Cardiac atrium fibroblast (primary cell): Measurements from ENCODE around the genes POTEE, CCDC74A, NCKAP5 and ZRANB3.

DNA sequence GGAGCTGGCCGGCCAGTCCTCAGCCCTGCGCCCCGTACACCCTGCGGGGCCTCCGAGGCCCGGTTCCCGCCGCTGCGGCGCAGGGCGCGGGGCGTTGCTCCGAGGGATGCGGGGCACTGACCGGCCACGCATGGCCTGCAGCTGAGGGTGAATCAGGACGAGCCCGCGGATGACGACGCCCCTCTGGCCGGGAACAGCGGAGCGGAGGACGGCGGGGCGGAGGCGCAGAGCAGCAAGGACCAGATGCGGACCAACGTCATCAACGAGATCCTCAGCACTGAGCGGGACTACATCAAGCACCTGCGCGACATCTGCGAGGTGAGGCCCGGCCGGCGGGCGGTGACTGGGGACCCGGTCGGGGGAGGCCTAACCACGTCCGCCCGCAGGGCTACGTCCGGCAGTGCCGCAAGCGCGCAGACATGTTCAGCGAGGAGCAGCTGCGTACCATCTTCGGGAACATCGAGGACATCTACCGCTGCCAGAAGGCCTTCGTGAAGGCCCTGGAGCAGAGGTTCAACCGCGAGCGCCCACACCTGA is 53.3 kb downstream of the FAM168B start:
- RAMPAGE, long total RNA = no peak

GRCh38 chr2:131105540-131106505 is 687 bp downstream of the PLEKHB2 start:
- RAMPAGE, long total RNA = no peak

- RAMPAGE, long total RNA = no peak
These were observed 1.3 kb downstream of the PLEKHB2 start for GRCh38 chr2:131106506-131106864.

- RAMPAGE, long total RNA = no peak
These were observed at the start of gene POTEE for GRCh38 chr2:131208841-131210021. POTEE (plus strand) TSS chr2:131209536.

DNA sequence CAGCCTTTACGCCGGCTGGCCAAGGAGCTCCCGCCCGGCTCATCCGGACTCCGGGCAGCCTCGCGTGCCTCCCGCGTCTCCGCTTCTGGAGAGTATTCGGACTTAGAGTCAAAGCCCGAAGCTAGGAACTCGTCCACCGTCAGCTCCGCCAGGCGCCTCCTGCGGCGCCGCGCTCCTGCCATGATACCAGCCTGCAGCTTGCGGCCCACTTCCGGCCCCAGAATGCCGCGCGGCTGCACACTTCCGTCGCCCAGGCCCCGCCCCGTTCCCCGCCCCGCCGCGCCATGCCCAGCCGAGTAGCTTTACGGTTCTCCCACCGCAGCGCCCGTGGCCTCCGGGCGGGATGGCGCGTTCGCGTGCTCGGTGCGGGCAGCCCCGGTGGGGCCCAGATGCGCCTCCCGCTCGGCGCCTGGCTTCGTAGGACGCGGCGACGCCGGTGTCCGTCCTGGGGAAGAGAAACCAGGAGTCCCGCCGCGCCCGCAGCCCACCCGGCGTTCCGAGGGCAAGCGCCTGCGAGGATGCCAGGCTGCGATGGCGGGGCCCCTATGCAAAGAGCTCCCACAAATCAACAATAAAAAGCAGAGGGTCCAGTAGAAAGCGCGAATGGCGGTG is 31.1 kb upstream of the TUBA3D start:
- RAMPAGE, long total RNA = no peak

DNA sequence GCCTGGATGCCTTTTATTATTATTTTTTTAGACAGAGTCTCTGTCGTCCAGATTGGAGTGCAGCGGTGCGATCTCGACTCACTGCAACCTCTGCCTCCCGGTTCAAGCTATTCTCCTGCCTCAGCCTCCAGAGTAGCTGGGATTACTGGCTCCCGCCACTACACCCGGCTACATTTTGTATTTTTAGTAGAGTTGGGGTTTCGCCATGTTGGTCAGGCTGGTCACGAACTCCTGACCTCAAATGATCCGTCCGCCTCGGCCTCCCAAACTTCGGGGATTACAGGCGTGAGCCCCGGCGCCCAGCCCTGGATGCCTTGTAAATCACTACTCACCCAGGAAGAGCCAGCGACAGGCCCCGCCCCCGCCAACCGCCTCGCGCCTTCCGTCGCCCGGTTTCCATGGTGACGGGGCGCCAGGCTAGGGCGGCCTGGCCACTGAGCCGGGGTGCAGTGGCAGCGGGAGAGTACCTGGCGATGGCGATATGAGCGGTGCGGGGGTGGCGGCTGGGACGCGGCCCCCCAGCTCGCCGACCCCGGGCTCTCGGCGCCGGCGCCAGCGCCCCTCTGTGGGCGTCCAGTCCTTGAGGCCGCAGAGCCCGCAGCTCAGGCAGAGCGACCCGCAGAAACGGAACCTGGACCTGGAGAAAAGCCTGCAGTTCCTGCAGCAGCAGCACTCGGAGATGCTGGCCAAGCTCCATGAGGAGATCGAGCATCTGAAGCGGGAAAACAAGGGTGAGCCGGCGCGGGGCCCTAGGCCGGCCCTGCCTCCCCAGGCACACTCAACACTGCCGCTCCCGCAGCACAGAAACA is at the start of gene CCDC74A:
TSS of gene CCDC74A (plus strand) at position 399 of the 809 bp plus-strand sequence.
- RAMPAGE, long total RNA = no peak

- RAMPAGE, long total RNA = no peak
These were observed 17.3 kb downstream of the CCDC74A start for GRCh38 chr2:131544919-131545368.

GRCh38 chr2:131669043-131669502 is 141.4 kb downstream of the CCDC74A start:
- RAMPAGE, long total RNA = no peak

GRCh38 chr2:131682065-131682987 is 154.6 kb downstream of the CCDC74A start:
- RAMPAGE, long total RNA = no peak

DNA sequence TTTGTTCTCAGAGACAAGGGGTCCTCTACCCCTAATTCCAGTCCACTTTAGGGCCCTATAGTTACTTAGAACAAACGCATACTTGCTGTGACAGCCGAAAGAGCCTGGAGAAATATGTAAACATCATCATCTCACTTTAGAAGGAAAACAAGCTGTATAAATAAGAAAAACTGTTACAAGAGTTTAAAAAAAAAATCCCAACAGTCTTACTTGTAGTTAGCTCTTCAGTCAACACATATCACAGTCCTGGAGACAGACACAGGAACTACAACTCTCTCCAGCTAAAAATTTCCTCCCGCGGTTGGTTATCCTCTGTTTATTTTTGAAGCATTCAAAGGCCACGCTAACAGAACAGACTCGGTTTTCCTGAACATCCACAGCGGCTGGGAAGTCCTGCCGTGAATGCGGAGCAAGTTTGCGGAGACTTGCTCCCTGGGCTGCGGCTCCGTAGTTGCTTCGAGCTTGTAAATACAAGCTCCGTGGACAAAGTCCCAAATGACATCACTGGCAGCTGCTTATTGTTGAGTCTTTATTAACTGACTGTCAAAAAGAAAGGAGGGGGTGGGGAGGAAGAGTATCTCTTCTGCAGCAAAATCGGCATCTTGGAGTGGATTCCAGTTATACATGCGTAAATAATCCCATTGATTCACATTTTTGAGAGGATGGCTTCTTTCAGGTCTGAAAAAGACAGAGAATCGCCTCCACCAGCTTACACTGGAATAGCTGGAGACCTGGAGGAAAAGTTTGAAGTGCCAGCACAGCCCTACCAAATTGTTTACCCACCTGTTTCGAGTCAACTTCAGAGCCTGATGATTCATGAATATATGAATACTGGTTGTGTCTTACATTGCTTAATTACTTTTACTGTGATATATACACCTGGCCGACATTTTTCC is at the start of gene NCKAP5:
TSS of gene NCKAP5 (minus strand) at position 458 of the 896 bp plus-strand sequence.
- RAMPAGE, long total RNA = no peak

DNA sequence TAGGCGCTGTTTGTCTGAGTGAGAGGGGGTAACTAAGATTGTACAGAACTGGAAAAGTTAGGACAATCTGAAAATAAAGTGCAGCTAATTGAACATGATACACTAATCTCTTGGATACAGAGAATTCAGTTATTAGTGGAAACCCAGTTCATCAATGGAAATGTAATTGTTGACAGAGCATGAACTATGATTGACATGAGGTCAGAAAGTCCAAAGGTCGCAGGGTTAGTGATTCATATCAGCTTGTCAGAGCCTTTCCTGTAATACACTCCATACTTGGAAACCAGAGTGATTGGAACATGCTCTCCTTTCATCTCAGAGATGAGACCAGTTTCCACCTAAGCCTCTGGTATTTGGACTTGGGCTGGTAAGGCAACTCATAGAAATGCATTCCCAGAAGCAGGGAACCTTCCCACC is 8.4 kb upstream of the NCKAP5 start:
- RAMPAGE, long total RNA = no peak

GRCh38 chr2:134136938-134137935 is 116.6 kb upstream of the MGAT5 start:
- RAMPAGE, long total RNA = no peak

GRCh38 chr2:134141365-134142270 is 112.3 kb upstream of the MGAT5 start:
- RAMPAGE, long total RNA = no peak

DNA sequence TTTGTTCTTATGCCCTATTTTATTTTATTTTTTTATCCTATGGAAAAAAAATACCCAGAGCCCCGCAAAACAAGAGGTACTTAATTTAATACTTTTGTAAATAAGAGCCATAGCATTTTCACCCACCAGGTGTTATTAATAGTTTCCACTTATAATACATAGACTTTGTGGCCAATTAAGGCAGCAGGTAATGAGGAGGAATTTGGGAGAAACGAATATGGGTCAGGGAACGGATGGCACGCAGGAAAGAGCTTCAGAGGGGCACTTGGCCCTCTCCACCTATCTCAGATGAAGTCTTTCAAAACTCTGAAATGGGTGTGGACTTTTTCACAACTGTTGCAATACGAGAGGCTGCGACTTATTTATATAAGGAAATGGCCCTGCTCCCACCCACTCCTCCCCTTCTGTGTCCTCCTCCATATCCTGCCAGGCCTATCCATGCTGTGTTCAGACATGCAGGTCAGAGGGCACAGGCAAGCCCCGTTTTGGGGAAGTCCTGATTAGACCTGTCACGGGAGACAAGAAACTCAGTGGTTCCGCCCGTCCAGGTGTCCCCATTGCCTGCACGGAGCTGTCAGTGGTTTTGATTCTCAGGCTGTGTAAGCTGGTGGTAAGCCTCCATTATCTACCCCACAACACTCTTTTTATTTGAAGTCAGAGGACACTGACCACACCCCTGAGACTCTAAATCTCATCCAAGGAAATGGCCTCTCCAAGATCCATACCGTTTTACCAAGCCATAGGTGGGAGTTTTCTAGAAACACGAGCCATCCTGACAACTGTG is 99.7 kb upstream of the MGAT5 start:
- RAMPAGE, long total RNA = no peak

GRCh38 chr2:134233275-134233851 is 20.5 kb upstream of the MGAT5 start:
- RAMPAGE, long total RNA = no peak

DNA sequence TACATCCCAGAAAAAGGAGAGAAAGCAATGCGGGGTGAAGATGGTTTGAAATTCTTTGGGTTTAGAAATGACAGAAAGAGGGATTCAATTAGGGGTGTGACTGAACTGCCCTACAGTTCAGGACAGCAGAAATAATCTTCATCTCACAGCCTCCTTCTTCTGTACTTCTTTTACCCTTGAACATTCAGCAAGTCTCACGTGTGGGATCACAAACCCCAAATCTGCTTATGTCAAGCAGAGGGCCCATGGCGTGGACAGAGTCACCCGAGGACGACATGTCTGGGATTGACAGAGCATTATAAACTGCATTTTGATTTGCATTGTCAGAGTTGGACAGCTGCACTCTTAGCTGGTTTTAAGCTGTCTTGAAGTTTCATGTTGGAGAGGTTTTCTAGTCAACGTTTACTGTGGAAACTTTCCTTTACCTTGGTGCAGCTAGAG is 26.3 kb downstream of the MGAT5 start:
- RAMPAGE, long total RNA = no peak

- RAMPAGE, long total RNA = no peak
These were observed 33.5 kb downstream of the MGAT5 start for GRCh38 chr2:134287242-134287851.

GRCh38 chr2:134449205-134449701 is 195.4 kb downstream of the MGAT5 start:
- RAMPAGE, long total RNA = no peak

GRCh38 chr2:134933014-134933699 is 14.5 kb downstream of the CCNT2 start:
- RAMPAGE, long total RNA = no peak

DNA sequence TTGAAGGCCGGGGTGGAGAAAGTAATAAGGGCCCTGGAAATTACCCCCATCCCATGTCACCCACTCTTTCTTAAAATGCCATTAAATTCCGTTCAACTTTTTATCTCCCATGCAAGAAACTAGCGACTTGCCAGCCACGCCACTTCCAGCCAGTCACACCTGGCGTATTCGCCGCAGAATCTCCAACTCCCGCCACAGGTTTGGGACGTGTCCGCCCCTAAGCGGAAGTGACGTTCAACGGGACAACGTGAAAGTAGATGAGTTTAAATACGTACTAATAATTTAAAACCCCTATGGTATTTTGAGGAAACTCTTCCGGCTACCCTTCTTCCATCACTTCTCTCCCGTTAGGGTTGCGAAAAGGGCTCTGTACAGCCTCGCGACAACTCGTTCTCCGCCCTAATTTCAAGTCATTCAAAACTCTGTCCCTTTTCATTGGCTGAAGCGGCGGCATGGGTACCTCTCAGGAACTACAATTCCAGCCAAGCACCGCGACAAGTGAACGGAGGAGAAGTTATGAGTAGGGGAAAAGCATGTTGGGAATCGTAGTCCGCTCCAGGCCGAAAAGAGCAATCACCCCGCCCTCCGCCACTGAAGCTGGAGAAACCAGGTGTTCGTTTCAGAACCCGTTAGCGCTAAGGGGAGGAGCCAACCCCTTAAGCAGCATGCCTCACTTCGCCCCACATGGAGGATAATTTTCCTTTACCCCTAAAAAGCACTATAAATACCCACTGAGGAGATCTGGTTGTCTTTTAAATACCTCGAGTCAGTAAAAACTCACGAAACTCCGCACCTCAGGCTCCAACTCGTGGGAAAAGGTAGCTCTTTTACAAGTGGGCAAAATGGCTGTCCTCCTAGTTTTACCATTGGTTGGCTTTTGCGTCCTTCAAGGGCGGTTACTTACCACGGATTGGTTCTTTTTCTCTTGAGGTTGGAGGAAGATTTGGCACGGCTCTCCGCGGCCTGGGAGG is at the start of gene ZRANB3:
TSS of gene ZRANB3 (minus strand) at position 852 of the 971 bp plus-strand sequence.
- RAMPAGE, long total RNA = start-site peak on the minus strand centred at position 352 of the sequence, 12 bp wide, 11 and 5 reads in 2 replicates